ENCODE data around the genes POLG, RHCG and MESP1.

DNA sequence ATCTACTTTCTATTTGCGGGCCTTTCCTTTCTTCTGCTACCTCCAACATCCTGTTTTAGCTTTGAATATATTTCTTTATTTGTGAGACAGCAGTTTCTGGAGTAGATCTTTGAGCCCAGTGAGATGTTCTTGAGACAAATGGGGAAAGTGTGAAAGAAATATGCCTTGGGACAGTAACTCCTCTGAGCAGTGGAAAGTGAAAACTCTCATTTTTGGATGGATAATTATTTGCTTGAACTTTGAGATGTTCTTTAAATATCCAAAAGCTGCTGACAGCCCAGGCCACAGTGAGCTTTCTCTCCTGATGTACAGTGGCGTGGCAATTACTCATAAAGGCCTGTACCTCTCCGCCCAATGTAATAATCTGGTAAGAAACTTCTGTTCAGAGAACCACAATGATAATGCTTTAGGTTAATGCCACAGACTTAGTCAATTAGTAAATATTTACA lies 12.9 kb downstream of the ABHD2 start:
- PRO-cap, 2 experiments, result no peak in any of the 2 experiments

- PRO-cap, 2 experiments, result peak in 1 of 2 experiments; most common plus-strand start chr15:89102220 (in 1); most common minus-strand start chr15:89102023 (in 1)
Observed at GRCh38 chr15:89101770-89102524, 13.7 kb downstream of the ABHD2 start.

DNA sequence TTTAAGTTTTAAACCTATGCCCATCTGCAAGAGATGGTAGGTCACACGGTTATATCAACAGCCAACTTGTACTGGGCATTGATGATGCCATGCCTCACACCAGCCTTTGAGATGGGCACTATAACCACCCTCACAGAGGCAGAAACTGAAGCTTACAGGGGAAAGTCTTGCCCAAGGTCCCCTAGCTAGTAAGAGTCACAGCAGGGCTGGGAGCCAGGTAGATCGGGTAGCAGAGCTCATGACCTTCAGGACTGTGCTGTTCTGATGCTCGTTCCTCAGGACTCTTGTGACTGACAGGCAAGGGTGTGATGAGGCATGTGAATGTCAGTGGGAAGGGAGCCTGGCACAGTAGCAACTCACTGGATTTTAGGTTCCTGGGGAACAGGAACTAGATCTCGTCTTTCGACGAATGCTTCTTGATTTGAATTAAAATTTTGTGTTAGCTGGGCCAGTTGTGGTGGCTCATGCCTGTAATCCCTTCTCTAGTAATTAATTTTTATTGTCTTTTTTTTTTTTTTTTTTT lies 65.7 kb downstream of the RLBP1 start:
- PRO-cap, 2 experiments, result no peak in any of the 2 experiments

GRCh38 chr15:89334209-89334945 lies at the start of gene POLG:
POLG (minus strand) TSS chr15:89334824.
- PRO-cap, 2 experiments, result peak in 2 of 2 experiments; most common plus-strand start chr15:89334546 (in 1); most common minus-strand start chr15:89334566 (in 1)

GRCh38 chr15:89401550-89402409 lies 67.2 kb upstream of the POLG start:
- PRO-cap, 2 experiments, result no peak in any of the 2 experiments

GRCh38 chr15:89496159-89497218 lies at the start of gene RHCG:
RHCG (minus strand) TSS chr15:89496583.
- PRO-cap, 2 experiments, result no peak in any of the 2 experiments

- PRO-cap, 2 experiments, result peak in 2 of 2 experiments; most common plus-strand start chr15:89750968 (in 1); most common minus-strand start chr15:89750886 (in 1)
Observed at GRCh38 chr15:89750697-89751707, at the start of gene MESP1. MESP1 (minus strand) TSS chr15:89751249.

DNA sequence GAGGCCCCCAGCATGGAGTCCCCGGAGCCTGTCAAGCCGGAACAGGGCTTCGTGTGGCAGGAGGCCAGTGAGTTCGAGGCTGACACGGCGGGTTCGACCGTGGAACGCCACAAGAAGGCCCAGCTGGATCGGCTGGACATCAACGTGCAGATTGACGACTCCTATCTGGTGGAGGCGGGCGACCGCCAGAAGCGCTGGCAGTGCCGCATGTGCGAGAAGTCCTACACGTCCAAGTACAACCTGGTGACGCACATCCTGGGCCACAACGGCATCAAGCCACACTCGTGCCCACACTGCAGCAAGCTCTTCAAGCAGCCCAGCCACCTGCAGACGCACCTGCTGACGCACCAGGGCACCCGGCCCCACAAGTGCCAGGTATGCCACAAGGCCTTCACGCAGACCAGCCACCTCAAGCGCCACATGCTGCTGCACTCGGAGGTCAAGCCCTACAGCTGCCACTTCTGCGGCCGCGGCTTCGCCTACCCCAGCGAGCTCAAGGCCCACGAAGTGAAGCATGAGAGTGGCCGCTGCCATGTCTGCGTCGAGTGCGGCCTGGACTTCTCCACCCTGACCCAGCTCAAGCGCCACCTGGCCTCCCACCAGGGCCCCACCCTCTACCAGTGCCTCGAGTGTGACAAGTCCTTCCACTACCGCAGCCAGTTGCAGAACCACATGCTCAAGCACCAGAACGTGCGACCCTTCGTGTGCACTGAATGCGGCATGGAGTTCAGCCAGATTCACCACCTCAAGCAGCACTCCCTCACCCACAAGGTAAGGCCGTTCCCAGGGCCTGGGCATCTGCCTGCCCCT lies 34.2 kb downstream of the IDH2 start:
- PRO-cap, 2 experiments, result no peak in any of the 2 experiments

- PRO-cap, 2 experiments, result no peak in any of the 2 experiments
Observed at GRCh38 chr15:90081560-90082104, 20.6 kb downstream of the IDH2 start.

- PRO-cap, 2 experiments, result no peak in any of the 2 experiments
Observed at GRCh38 chr15:90095649-90096073, 6.6 kb downstream of the IDH2 start.

GRCh38 chr15:90165579-90166240 lies 35.4 kb upstream of the SEMA4B start:
- PRO-cap, 2 experiments, result no peak in any of the 2 experiments

GRCh38 chr15:90229290-90229748 lies 4.4 kb downstream of the CIB1 start:
- PRO-cap, 2 experiments, result no peak in any of the 2 experiments

- PRO-cap, 2 experiments, result no peak in any of the 2 experiments
Observed at GRCh38 chr15:90261686-90262209, 3.7 kb upstream of the NGRN start.

- PRO-cap, 2 experiments, result no peak in any of the 2 experiments
Observed at GRCh38 chr15:90266557-90267097, 1.2 kb downstream of the NGRN start.

DNA sequence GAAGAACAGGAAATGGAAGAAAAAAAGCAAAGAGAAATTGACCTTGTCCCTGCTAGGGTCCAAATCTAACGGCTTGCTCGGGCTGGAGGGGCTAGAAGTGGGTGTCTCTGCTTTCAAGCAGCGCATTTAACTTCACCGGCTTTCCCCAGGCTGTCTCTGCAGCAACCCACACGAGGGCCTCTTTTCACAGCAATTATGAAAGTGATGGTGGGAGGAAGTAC lies 41.0 kb downstream of the NGRN start:
- PRO-cap, 2 experiments, result no peak in any of the 2 experiments

GRCh38 chr15:90361863-90362505 lies 9.9 kb downstream of the ZNF774 start:
- PRO-cap, 2 experiments, result no peak in any of the 2 experiments

DNA sequence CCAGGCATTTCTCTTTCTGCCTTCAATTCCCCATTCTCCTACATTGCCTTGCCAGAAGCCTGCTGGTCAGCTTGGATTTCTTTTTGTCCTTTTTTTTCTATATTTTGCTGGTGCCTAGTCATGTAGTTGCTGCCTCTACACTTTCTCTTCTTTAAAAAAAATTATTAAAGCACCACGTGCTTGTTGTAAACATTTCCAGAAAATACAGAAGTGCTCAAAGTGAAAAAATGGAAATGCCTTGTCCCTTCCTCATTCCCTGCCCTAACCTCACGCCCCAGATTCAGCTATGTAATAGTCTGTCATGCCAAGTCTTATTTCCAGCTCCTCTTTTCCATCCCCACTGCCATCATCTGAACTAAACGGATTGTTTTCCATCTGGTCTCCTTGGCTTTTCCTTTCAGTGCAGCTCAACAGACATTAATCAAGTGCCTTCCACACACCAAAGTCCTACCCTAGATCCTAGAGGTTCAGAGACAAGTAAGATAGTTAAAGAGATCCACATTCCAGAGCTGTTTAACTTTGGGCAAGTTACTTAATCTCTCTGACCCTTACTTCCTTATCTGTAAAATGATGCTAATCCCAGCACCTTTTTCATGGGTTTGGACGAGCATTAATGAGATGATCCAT lies 15.5 kb downstream of the ZNF774 start:
- PRO-cap, 2 experiments, result no peak in any of the 2 experiments

DNA sequence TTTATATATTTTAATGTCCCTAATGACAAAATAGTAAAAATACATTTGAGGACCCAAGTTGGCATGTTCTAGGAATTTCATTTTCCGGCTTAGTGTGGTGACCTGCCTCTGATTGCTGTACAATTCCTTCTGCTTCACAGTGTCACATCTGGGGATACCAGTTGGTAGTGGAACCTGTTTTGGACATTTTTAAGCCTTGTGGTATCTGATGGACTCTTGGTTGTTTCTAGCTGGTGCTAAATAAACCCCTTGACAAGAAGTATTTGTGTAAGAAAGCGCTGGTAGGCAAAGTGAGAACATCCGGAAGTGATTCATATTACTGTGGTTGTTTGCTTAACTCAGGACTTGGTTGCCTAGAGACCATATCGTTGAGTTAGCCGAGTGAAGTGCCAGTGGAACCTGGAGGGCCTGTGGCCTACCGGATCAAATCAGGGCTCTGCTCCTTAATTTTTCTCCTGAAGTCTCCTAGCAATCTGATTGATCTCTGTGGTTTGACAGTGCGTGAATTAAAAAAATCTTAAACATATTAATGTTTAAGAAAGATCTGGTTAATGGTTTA lies 12.8 kb downstream of the IQGAP1 start:
- PRO-cap, 2 experiments, result peak in 2 of 2 experiments; most common plus-strand start position 363 of the sequence (in 1); most common minus-strand start position 308 of the sequence (in 2)

DNA sequence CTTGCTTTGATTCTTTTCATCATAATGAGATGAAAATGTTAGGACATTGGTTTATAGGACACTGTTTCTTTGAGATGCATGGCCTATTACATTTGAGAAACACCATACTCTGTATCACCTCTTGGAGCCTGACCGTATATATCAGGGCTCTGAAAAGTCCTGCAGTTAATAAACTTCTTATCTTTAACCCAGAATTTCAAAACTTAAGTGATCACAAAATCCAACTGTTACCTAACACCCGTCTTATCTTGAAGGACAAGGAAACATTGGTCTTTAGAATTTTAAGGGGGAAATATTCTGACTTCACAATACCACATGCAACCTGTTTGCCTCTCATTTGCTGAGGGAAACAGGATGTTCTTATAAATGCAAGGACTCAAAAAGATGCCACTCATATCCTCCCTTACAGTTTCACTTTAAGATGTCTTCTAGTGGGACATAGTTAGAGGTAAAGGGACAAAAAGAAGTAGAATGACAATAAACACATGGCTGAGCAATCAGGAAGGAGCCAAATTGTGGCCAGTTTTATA lies 67.8 kb downstream of the CRTC3 start:
- PRO-cap, 2 experiments, result no peak in any of the 2 experiments

DNA sequence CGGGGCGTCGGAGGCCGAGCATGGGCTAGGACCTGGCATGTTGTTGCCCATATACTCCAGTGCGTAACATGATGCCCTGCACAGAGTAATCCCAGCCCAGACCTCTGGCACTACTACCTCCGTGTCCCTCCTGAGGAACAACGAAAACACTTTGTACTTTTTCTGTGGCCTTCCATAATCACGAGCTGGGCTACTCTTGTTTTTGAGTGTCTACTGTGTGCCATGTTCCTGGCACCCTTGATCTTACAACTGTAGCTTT lies 455 bp downstream of the BLM start:
- PRO-cap, 2 experiments, result no peak in any of the 2 experiments

All from heart right ventricle (tissue), 2 donors.